Right common carotid artery plus branches (tissue), 1 donor: ENCODE measurements around the gene CFAP100.

DNA sequence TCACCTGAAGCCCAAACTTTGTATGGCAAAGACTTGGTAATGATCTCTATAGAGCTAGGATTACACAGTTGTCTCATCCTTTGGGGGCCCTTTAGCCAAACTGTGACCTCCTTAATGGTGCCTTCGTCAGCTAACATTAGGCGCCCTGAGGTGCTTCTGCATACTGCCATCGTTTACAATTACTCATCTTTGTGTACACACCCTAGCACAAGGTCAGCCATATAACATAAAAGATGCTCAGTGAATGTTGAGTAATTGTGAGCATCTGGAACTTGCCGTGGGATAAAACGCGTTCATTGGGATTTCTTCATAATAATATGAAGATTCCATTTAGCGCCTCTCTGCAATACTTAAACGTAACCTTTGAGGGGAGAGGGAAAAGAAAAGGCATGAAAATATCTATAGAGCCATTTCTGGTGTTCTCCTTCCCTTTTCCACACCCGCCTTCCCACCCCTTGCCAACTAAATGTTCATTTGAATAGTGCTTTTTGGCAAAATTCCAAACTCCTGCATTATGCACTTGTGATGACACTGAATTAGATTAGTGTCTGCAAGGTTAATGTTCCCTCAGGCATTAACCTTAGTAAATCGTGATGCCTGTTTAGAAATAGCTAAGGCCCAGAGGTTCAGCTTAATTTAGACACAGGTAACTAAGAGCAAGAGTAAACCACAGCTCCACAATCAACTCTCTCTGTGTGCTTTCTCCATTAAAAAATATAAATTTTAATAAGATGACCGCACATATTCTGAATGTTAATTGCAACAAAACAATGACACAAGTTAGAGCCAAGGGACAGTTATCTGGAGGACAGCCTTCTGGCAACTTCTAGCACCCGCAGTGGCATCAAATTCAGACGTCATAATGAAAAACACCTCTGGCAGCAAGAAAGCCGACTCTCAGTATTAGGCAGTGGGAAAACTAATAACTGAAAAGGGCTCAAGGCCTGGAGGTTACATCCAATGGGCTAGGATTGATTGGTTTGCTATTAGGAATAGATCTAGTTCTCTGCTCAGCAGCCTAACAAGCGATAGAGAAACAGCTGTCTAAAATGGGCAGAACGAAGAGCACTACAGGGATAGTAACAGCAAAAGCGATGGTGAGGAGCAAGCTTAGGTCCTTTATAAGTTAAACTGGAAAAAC lies 1.2 kb upstream of the ZNF148 start:
- PRO-cap: no peak

GRCh38 chr3:125472422-125473256 lies 47.4 kb downstream of the SNX4 start:
- PRO-cap: no peak

DNA sequence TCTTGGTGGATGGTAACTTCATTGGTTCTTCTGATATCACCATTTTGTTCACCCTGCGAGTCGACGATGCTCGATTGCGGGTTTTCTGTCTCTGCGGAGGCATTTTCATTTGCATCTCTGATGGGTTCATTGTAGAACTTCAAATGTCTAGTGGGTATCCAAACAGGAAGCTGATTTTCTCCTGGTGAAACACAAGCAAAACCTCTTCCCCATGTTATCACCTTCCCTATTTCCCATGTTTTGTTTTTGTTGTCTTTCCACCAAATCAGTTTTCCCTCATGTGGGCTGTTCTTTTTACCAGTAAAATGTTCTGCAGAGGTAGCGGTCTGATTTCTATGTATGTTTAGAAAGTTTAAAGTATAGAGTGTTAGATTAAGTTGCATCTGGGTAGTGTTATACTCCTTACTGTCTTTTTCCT lies 168.3 kb upstream of the ROPN1B start:
- PRO-cap: no peak

GRCh38 chr3:125837620-125838335 lies 131.2 kb upstream of the ROPN1B start:
- PRO-cap: no peak

- PRO-cap: no peak
These were observed 33.8 kb upstream of the ROPN1B start for GRCh38 chr3:125935101-125935728.

DNA sequence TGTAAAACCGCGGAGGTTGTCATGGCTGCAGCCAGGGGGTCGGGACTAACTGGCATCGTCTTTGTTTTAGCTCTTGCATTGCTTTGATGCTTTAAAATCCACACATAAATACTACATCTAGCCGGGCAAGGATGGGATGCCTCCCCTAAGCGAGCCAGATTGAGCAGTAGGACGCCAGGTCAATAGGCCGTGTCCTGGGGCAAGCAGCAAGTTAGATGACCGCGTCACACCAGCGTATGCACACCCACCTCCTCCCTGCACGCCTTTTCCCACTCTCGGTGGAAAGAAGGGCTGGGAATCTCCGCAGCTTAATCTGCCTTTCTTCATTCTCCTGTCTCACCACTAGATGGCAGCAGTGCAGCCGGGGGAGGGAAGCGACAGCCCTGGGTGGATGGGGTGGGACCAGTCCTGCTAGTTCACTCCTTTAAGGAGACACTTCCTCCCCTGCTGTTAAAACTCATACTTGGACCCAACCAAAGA lies 3.3 kb downstream of the ROPN1B start:
- PRO-cap: no peak

- PRO-cap: no peak
These were observed 4.2 kb upstream of the ALDH1L1 start for GRCh38 chr3:126184514-126185101.

DNA sequence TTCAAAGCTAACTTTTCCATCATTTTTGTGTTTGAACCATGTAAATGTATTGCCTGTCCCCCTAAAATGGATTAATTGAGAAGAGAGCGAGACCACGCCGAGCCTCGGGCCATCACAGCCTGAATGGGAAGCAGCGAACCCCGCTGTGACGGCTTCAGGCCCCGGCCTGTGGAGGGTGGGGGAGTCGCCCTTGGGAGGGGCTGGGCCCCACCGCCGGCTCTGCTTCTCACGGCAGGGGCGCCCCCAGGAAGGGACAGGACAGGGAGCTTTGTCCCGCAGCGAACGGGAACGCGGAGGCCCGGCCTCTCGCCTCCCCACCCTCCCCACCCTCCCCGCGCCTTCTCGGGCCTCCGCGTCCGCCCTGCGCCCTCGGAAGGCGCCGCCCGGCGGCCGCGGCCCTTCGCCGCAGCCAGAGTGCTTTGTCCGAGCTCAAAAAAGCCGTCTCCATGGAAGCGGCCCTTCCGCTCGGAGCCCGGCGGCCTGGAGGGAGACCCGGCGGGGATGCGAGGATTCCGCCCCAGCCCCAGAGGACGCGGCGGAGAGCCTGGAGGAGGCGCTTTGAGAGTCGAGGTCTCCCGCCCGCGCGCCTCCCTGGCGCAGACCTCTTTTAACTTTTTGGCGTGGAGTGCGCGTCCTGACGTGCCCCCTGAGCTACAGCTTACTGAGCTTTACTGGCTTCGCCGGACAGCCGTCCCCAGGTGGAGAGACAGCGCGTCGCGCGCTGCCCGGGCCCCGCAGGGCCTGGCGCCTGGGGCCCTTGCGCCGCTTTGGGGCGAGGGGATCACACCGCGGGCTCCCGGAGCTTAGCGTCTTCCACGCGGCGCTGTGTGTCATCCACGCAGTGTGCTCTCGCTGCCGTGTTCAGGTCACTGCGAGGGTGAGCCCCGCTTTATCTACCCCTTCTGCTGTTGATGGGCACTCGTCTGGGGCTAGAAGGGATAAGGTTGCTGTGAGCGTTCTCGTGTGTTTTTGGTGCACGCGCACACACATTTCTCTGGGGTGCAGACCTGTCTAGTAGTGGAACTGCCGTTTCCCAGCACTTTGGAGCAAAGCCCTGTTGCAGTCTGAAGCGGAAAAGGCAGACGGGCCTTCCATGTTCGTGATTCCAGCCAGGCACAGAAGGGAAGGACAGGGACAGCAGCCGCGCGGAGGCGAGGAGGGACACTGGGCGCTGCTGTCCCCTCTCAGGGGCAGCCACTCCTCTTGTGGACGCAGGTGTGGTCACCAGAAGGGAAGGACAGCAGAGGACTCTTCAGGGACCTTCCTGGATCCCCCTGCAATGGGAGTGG lies 32.9 kb upstream of the ALDH1L1 start:
- PRO-cap: bidirectional peak, plus-strand start at position 372 of the sequence, minus-strand start at position 147 of the sequence

DNA sequence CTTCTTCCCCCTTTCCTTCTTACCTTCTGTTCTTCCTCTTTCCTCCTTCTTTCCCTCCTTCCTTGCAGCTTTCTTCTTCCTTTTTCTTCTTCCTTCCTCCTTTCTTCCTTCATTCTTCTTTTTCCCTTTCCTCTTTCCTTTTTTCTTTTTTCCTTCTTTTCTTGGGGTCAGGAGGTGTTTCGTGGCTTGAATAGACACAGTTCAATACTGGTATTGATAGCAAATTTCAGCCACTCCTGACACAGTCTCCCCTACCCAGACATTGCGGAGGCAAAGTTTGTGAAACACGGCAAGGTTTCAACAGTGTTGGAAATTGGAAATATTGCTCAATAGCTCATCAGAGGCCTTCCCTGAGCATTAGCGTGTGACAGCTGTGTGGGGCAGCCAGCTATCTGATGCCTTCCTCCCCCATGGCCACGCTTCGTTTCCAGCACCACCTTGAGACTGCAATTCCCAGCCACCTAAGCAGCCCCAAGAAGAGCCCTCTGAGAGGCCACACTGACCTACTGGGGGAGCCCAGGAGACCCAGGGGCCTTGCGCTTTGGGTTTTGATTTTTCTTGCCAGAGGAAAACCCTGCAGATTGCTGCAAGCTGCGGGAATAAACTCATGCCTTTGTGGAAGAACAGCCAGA lies 82.2 kb downstream of the KLF15 start:
- PRO-cap: no peak

GRCh38 chr3:126367143-126368021 lies 10.2 kb upstream of the KLF15 start:
- PRO-cap: no peak

- PRO-cap: no peak
These were observed at the start of gene CFAP100 for GRCh38 chr3:126394567-126395047. TSS of gene CFAP100 (plus strand) at chr3:126394909.

GRCh38 chr3:126449114-126449914 lies 26.4 kb downstream of the ZXDC start:
- PRO-cap: no peak

GRCh38 chr3:126530081-126530976 lies 6.4 kb downstream of the CHST13 start:
- PRO-cap: no peak

GRCh38 chr3:126604076-126604763 lies 45.5 kb upstream of the C3orf22 start:
- PRO-cap: no peak

GRCh38 chr3:126732969-126733620 lies 29.1 kb downstream of the CHCHD6 start:
- PRO-cap: unidirectional peak, plus-strand start at chr3:126733209

DNA sequence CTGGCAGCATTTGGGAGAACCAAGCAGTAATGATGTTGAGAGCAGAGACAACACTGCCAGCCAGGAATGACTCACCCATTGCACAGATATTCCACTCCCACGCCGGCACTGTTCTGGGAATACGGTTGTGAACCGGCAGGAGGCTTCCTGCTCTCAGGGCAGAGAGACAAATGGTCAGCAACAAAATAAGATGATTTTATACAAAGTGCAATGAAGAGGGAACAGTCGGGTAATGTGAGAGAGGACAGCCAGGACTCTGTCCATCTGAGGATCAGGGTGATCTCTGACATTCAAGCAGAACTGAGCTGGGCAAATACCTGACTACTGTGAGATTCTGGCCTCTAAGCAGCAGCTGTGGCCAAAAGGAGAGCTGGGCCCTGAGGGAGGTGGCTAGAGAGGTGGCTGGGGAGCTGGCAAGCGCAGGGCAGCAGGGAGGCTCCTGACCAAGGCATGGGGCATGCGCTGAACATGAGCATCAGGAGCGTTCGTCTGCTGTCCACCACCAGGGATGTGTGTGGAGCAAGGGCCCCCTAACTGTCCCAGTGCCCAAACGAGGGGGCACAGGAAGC lies 56.0 kb upstream of the PLXNA1 start:
- PRO-cap: no peak

- PRO-cap: no peak
These were observed 45.0 kb upstream of the PLXNA1 start for GRCh38 chr3:126937982-126938345.

DNA sequence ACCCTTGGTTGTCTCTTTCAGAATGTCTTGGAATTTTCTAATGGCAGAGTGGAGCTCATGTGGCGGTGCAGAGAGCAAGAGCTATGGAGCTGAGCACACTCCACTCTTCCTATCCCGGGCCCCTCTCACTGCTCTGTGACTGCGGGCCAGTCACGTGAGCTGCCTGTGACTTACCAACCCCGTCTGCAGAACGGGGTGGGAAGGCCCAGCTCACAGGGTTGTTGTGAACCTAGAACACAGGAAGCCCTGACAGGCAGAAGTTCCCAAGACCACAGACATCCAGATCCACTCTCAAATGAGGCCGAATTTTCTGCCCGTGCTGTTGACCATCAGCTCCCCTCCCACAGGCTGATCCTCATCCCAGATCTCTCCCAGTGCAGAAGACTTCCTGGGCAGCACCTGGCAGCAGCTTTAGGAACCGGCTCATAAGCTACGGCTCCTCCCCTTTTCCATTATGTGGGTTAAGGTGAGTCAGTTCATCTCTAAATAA lies 35.4 kb upstream of the PLXNA1 start:
- PRO-cap: no peak

DNA sequence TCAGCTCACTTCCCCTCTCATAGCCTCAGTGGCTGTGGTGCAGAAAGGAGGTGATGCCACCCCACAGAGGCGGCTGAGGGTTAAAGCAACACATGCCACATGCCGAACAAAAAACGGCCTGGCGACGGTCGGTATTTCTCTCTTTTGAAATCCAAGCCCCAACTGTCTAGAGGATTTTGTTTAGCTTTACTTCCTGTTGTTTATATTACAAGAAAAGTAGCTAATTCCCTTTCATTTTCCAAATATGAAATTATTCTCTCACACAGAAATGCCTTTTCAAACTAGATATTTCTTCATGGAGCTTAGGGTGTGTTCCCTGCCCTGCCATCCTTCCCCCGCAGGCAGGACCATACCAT lies 127.8 kb downstream of the TPRA1 start:
- PRO-cap: no peak

DNA sequence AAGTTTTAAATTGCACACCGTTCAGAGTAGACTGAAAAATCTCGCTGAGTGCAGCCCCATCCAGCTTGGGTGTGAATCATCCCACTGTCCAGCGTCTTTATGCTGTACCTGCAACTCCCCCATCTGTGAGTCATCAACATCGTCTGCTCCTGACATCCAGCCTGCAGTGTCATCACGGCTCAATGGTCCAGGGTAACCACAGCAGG lies 65.2 kb downstream of the TPRA1 start:
- PRO-cap: no peak